Peyer's patch (tissue), 4 donors: ENCODE data around the gene CHFR.

DNA sequence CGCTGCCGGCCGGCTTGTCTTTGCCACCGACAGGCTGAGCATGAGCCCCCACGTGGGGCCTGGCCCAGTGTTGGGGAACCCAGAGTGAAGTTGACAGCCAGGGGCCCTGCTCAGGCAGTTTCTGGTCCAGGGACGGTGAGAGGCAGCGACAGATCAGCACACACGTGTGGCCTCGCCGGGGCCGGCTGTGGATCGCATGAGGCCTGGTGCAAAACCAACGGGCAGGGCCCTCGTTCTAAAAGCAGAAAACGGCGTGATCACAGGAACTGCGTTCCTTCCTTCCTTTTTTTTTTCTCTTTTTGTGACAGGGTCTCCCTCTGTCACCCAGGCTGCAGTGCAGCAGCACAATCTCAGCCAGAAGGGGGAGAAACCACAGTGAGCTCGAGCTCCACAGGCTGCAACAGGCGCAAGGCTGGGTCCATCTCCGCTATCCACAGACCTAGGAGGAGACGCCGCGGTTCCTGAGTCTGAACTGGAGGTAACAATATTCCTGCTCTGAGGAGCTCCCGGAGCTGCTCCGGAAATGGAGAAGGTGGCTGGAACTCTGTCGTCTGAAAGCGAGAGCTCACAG is 50.5 kb upstream of the FBRSL1 start:
- PRO-cap: no peak
- RAMPAGE, long total RNA, 4 experiments: no peak in any of the 4 experiments

DNA sequence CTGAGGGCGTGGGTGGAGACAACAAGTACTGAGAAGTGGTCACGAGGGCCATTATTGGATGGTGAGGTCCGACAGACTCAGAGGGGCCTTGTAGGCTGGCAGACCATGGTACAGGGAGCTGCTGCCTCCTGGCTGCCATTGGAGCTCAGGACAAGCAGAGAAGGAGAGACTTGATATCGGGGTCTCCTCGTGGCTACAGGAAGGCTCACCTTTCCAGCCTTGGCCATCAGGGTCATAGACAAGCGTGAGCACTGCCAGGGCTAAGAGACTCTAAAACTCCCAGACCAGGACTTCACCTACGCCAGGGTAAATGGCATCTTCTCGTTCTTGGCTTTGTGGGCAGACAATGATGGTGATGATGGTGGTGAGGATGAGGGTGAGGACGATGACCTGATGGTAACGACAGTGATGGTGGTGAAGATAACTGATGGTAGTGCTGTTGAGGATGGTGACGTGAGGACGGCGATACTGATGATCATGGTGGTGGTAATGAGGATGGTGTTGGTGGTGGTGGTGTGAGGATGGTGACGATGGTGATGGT is 54.3 kb downstream of the FBRSL1 start:
- PRO-cap: no peak
- RAMPAGE, long total RNA, 4 experiments: no peak in any of the 4 experiments

DNA sequence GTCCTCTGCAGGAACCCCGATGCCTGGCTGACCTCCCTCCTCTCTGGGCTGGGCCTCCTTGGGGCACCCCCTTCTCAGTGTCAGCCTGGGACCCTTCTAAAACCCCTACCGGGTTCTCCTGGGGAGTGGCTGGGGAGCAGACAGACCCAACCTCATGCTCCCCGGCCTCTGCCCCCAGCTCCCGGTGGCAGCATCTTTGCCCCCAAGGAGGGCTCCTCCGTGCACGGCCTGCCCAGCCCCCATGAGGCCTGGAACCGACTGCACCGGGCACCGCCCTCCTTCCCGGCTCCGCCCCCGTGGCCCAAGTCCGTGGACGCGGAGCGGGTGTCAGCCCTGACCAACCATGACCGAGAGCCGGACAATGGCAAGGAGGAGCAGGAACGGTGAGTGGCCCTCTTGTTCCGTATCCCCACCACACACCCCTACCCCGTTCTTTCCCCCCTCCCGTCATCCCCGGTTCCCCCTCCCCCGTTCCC is 28.5 kb downstream of the LRCOL1 start:
- PRO-cap: no peak
- RAMPAGE, long total RNA, 4 experiments: no peak in any of the 4 experiments

DNA sequence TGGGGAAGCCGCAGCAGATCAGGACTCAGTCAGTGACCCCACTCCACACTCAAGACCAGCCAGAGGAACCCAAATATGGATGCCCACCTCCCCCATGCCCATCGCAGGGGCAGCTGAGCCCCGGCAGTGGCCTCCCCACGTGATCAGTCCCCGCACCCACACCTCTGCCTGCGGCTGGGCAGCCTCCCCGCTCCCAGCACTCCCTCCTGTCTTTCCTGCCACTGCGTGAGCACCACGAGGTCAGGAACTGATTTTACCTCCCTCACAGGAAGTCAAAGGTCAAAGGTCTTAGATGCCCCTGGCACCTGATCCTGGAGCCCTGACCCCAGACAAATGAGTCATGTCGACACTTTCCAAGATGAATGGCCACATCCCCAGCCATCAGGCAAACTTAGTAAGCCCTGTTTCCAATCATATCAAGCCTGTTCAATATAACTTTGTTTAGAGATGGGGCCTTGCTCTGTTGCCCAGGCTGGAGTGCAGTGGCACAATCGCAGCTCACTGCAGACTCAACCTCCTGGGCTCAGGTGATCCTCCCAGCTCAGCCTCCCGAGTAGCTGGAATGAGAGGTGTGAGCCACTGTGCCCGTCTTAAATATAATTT is 2.1 kb downstream of the LRCOL1 start:
- PRO-cap: no peak
- RAMPAGE, long total RNA, 4 experiments: no peak in any of the 4 experiments

DNA sequence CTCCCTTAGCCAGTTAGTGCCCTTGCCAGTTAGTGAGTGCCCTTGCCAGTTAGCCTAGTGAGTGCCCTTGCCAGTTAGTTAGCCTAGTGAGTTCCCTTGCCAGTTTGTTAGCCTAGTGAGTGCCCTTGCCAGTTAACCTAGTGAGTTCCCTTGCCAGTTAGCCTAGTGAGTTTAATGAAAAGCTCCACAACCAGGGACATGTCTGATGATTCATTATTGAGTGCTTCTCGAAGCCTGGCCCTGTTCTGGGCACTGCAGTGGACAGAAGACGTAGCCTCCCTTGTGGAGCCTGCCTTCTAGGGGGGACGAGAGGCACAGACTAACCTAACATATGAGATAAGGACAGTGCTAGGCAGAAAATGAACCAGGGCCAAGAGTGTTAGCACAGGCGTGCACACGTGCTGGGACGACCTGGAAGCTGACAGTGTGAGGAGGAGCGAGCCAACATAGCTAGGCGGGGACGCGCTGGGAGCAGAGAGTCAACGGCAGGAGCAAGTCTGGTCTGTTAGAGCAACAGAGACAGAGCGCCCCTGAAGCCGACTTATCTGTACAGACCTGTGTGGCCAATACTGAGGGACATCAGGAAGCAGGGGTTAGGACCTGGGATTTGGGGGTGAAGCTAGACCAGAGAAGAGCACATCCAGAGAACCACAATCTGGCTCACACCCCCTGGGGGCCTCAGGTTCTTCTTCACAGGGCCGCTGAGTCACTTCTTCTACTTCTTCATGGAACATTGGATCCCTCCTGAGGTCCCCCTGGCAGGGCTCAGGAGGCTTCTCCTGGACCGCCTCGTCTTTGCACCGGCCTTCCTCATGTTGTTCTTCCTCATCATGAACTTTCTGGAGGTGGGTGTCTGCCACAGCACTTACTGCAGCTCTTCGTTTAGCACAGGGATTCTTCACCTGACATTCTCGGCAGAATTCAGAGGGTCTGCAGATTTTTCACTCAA is 8.1 kb downstream of the PXMP2 start:
- PRO-cap: no peak
- RAMPAGE, long total RNA, 4 experiments: start-site peak on the plus strand in 2 of 4 experiments, centred at positions 154 to 192 of the sequence, 14 to 22 reads per replicate

GRCh38 chr12:132767583-132767873 is 5.9 kb upstream of the ANKLE2 start:
- PRO-cap: no peak
- RAMPAGE, long total RNA, 4 experiments: no peak in any of the 4 experiments

DNA sequence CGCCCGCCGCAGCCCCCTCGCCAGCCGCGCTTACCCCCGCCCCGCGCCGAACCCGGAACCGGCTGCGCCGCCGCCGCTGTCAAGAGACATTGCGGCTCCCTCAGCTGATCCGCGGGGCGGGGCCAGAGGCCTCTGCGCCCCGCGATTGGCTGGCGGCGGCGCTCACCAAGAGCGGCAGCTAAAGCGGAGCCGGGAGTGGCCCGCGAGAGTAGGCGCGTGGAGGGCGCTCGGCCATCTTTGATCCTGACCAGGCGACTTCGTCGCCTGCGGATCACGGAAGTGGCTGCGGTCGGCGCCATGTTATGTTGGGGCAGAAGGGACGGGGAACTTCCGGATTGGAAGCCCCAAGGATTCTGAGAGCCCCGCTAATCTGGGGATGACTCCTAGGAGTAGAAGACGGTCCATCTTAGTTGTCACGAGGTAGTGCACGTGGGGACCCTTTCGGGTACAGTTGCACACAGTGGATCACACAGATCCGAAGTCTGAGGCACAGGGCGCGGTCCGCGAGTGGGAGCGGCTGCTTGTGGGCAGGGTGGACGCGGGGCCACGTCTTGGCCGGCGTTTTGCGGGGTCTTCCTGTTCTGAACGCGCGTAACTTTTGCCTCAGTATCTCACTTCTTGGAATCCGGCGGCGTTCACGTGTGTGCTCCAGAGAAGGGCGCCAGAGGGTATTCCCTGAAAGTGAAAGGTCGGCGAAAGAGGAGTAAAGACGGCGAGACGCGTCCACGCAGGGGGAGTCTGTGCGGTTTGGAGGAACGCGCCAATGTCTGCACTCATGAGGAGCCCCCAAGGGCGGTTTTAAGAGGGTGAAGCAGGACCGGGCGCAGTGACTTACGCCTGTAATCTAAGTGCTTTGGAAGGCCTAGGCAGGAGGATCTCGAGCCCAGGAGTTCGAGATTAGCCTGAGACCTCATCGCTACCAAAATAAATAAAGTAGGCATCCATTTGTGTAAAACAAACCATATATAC is at the start of gene CHFR:
Gene CHFR (minus strand): TSS at position 93 of the 969 bp plus-strand sequence.
- PRO-cap: bidirectional peak, plus-strand start at position 313 of the sequence, minus-strand start at position 54 of the sequence
- RAMPAGE, long total RNA, 4 experiments: start-site peak on the minus strand in 4 of 4 experiments, centred at positions 65 to 89 of the sequence, 67 to 454 reads per replicate

- PRO-cap: no peak
- RAMPAGE, long total RNA, 4 experiments: no peak in any of the 4 experiments
These were observed 417 bp downstream of the ZNF891 start for GRCh38 chr12:133129579-133130135.